Placental epithelial cell (primary cell): Measurements from ENCODE around the gene KLK12.

- CAGE, long polyA plus RNA: no peak
These were observed 27.5 kb upstream of the SIGLEC11 start for GRCh38 chr19:49988187-49989228.

DNA sequence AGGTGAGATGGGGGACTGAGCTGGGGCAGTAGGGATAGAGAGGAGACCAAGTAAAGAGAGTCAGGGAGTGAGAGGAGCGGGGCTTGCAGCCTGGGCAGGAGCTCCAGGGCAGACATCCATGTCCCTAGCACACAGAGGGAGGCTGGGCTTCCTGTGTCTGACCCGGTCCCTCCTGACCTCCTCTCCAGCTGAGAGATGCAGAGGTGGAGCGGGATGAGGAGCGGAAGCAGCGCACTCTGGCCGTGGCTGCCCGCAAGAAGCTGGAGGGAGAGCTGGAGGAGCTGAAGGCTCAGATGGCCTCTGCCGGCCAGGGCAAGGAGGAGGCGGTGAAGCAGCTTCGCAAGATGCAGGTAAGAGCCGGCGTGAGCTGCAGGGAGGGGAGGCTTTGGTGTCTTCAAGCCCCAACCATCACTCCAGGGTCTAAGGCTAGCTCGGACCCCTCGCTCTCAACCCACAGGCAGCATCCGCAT, 38.4 kb downstream of the KCNC3 start:
- CAGE, long polyA plus RNA: no peak

GRCh38 chr19:50312676-50313735, 16.2 kb downstream of the KCNC3 start:
- CAGE, long polyA plus RNA: no peak

GRCh38 chr19:50314830-50315248, 14.3 kb downstream of the KCNC3 start:
- CAGE, long polyA plus RNA: no peak

DNA sequence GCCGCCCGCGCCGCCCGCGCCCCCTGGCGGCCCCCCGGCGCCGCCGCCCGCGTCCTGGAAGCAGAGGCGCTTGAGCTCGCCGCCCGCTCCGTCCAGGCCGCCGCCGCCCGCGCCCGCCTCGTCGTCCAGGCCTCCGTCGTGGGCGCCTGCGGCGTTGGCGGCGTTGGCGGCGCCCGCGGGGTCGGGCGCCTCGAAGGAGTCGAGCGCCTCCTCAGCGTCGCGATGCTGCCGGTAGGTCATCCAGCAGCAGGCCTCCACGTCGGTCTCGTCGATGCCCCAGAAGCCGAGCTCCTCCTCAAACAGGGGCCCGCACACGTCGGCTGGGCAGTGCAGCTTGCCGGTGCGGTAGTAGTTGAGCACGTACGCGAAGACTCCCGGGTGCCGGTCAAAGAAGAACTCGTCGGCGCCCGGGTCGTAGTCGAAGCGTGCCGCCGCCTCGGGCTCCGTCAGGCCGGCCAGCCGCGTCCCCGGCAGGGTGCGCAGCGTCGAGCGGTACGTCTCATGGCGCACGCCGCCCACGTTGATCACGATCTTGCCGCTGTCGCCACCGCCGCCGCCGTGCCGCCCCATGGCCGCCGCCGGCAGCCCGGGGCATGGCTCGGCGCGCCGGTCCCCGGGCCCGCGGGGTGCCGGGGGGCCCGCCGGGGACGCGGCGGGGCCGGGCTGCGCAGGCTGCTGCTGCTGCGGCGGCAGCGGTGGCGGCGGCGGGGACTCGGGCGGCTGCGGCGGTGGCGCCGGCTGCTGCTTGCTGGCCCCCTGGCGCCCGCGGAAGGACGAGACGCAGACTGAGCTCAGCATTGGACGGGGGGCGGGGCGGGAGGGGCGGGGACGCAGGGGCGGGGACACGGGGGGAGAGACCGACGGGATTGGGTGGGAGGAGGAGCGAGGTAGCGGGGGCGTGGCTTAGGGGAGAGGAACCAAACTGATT, 628 bp downstream of the KCNC3 start:
- CAGE, long polyA plus RNA: no peak

GRCh38 chr19:50368537-50369667, 3.5 kb upstream of the NAPSA start:
- CAGE, long polyA plus RNA: no peak

GRCh38 chr19:50415523-50416517, 2.9 kb upstream of the SPIB start:
- CAGE, long polyA plus RNA: no peak

- CAGE, long polyA plus RNA: no peak
These were observed 5.9 kb upstream of the GARIN5A start for GRCh38 chr19:50482016-50483505.

DNA sequence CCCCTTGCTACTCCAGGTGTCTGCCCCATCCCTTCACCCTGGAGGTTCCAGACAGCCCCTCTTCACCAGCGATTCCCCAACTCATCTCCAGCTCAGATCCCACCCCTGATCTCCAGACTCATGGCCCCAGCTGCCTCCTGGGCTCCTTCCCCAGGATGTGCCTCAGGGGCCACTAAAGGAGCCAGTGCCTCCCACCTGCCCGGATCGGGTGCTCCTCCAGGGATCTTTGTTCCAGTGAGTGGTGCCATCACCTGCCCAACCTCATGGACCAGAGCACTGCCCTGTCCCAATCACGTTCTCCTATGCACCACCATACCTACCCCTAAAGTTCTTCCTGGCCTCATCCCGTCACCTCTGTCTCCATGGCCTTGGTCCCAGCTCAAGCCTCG, 8.6 kb upstream of the GARIN5A start:
- CAGE, long polyA plus RNA: no peak

- CAGE, long polyA plus RNA: no peak
These were observed 11.7 kb downstream of the LRRC4B start for GRCh38 chr19:50556490-50557062.

GRCh38 chr19:50728308-50728853, 5.2 kb downstream of the CLEC11A start:
- CAGE, long polyA plus RNA: no peak

DNA sequence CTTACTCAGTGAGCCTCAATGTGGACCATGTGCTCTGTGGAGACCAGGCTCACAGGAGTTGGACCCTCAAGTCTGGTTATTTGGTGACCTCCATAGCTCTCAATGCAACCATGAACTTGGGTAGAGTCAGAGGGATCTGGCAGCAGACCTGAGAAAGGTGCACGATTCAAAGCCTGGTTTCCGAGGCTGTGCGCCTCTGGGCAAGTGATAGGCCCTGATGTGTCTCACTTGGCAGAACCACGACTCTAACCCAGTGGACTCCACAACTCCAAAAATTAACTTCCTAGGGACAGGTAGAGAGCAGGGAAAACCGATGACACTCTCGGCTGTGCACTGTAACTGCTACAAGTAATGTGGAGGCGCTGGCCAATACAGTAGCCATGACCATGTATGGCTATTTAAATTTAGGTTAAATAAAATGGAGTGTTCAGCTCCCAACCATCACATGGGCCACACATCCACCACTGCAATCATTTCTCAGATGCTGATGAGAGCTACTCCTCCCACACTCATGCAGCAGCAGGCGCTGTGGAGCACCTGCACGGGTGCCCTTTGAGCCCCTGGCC, 5.7 kb downstream of the ACP4 start:
- CAGE, long polyA plus RNA: no peak

GRCh38 chr19:51027413-51028377, 1.3 kb upstream of the KLK11 start:
- CAGE, long polyA plus RNA: no peak

DNA sequence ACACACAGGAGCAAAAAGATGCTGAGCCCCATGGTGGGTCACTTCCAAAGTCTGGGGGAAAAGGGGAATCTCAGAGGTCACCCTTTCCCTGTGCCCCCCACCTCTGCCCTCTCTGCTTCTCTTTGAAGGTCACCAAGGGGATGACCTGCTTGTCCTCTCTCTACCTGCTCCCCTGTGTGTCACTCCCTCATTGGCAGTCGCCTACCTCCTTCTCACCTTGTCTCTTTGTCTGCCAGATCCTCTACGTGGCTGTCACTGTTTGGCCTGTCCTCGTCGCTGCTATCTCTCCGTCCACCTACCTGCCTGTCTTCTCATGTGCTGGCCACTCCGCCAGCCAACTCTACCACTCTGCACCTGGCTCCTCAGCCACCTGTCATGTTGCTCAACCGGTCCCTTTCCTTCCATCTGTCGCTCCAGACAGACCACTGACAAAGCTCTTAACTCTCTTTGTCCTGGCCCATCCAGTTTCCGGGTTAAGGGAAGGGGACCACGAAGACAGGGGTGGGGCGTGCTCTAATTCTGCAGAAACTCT, at the start of gene KLK12:
KLK12 (minus strand) TSS at position 413 of the 532 bp plus-strand sequence.
- CAGE, long polyA plus RNA: no peak

- CAGE, long polyA plus RNA: no peak
These were observed 5.2 kb upstream of the SIGLEC7 start for GRCh38 chr19:51136731-51137559.

- CAGE, long polyA plus RNA: no peak
These were observed 14.0 kb downstream of the IGLON5 start for GRCh38 chr19:51325324-51325993.

- CAGE, long polyA plus RNA: no peak
These were observed 3.1 kb downstream of the VSIG10L start for GRCh38 chr19:51338646-51339488.

DNA sequence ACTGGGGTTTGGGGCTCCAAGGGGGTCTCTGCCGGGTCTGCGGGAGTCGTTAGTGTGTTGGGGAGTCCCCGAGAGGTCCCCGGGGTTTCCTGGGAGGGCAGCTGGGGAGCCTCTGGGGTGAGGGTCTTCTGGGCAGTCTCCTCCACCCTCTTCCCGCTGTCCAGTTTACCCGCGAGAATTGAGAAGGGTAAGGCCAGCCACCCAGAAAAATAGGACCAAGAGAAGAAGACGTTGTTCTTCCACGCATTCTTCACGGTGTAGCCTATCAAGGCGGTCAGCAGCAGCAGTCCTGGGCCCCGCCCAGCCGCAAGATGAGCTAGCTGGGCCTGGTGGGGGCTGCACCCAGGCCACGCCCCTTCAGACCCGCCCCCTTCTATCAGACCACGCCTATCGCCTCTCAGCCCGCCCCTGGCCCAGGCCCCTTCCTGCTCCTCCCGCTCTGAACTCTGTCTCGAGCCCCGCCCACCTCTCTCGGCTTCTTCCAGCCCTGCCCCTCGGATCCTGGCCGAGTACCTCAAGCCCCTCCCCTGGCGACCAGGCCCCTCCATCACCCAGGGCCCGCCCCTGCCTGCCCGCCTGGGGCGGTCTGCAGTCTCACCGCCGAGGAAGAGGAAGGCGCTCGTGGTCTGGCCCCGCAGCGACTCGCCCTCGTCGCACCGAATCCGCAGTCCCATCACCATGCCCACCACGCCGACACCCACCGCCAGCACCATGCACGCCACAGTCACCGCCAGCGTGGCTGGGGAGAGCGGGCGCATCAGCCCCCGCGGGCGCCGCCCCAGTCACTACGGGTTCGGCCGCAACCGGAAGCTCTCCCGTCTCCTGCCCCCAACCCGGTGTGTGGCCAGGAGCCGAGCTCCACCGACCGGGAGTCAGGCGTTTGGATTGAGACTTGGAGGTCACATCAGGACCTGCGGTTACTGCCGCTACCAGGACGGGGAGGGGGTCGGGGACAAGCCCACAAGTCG, 1.2 kb downstream of the CLDND2 start:
- CAGE, long polyA plus RNA: no peak

GRCh38 chr19:51473195-51473638, 15.0 kb upstream of the SIGLEC8 start:
- CAGE, long polyA plus RNA: no peak

GRCh38 chr19:51546421-51547711, 15.4 kb upstream of the SIGLEC6 start:
- CAGE, long polyA plus RNA: no peak